Skin of body (tissue), 2 donors: ENCODE results near the genes SYT13 and CHST1.

DNA sequence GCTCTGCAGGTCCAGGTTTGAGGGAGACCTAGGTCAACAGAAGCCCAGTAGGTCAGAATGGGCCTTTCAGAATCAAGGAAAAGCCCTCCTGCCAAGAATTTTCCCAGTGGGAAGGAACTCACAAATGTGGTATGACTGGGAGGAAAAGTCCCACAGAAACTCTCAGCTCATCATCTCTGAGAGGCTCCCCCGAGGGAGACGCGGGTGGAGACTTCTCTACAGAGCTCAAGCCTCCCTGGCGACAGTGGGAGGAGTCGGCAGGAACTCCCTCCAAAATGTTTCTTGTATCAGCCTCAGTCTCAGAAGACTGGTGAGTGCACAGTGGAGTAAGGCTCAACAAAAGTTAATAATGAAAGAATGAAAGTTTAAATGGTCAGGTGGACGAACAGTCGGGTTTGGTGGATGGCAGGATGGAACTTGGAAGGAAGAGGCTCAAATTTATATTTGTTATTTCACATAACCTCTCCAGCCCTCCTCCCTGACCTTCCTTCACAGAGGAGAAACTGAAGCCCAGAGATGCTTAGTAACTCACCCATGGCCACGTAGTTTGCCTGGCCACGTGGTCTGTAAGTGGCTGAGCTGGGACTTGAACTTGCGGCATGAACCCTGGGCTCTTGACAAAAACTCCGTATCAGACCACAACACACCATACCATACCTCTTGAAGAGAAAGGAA lies 14.9 kb upstream of the ACCSL start:
- RAMPAGE, long total RNA, result no peak

DNA sequence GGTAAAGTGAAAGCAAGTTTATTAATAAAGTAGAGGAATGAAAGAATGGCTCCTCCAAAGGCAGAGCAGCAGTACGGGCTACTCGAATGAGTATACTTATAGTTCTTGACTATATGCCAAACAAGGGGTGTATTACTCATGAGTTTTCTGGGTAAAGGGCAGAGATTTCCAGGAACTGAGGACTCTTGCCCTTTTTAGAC lies 35.1 kb upstream of the CD82 start:
- RAMPAGE, long total RNA, result no peak

- RAMPAGE, long total RNA, result no peak
Measured at GRCh38 chr11:44571678-44572161, 6.3 kb downstream of the CD82 start.

DNA sequence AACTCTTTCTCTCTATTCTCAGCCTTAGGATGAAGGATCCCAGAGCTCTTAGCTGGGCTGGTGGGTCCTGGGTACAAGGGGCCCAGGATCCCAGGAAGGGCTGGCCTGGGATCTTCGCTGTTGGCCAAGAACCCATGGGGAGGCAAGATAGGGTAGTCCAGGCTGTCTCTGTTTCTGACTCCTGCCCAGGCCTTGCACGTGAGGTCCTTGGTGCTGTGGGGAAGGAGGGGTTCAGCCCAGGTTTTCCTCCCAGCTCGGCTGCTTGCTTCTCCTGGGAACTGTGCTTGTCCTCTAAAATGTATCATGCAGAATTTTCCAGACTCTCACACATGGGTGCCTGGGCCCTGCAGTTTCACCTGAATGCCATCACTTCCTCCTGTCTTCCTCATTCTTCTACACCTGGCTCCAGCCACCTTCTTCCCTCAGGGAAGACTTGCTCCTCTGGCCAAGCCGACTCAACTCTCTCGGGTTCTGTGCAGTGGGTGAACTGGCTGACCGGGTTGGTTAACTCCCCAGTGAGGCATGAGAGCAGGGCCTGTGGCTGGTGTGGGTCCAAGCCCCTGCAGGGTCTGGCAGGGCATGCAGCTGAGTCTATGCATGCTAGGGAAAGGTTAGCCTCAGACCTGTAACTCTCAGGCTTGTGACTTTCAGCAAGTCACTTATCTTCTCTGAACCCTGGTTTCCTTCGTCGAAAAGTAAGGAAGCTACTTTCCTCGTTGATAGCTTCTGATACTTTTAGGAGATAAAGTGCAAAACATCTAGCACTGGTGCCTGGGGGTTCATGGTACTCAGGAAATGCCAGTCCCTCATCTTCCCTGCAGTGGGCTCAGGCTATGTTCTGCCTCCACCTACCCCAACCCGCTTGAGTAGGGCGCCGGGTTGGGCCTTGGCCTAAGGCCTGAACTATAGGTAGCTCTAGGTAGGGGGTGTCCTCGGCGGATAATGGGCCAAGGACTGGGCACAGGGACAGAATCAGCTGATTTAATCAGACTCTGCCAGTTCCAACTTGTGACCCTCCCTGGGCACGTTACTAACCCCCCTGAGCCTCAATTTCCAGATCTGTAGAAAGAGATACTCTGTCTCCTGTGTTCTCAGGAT lies 11.9 kb downstream of the CD82 start:
- RAMPAGE, long total RNA, result no peak

DNA sequence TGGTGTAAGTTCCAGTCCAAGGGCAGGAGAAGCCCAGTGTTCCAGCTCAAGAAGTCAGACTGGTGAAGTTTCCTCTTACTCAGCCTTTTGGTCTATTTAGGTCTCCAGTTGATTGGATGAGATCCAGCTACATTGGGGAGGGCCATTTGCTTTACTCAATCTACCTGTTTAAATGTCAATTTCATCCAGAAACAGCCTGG lies 45.1 kb downstream of the TSPAN18 start:
- RAMPAGE, long total RNA, result no peak

DNA sequence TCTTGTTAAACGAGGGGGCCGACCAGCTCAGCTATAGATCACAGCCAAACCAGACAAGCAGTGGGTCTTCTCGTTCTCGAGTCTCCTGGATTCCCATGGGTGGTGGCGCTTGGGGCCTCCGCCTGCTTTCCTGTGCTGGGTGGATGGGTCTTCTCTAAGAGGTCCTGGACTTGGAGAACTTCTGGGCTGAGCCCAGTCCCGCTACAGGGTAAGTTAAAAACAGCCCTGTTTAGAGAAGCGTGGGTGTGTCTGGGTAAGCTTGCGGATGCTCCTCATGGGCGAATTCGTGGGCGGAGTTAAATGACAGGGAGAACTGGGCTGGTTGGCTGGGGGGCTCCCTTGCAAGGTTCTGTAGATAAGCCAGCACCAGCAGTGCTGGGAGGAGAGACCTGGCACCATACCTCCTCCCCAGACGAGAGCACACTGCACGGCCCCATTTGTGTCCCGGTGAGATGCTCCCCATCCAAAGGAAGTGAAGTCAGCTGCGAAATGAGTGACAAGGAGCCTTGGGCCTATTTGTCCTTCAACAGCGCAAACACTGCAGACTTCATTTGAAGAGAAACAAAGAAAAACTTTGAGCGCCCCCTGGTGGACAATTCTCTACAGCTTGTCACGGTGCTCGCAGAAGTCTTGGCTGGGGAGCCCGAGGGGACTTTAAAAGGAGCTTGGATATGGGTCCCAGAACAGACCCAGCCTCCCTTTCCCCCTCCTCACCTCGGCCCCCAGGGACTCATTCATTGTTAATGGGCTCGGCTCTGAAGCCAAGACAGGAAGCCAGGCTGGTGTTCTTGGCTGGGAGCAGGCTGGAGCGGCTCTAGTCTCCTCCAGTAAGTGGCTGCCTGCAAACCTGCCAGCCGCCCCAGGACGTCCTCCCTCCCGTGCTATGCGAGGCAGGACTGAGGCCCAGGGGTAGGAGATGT lies 39.5 kb downstream of the TP53I11 start:
- RAMPAGE, long total RNA, result no peak

DNA sequence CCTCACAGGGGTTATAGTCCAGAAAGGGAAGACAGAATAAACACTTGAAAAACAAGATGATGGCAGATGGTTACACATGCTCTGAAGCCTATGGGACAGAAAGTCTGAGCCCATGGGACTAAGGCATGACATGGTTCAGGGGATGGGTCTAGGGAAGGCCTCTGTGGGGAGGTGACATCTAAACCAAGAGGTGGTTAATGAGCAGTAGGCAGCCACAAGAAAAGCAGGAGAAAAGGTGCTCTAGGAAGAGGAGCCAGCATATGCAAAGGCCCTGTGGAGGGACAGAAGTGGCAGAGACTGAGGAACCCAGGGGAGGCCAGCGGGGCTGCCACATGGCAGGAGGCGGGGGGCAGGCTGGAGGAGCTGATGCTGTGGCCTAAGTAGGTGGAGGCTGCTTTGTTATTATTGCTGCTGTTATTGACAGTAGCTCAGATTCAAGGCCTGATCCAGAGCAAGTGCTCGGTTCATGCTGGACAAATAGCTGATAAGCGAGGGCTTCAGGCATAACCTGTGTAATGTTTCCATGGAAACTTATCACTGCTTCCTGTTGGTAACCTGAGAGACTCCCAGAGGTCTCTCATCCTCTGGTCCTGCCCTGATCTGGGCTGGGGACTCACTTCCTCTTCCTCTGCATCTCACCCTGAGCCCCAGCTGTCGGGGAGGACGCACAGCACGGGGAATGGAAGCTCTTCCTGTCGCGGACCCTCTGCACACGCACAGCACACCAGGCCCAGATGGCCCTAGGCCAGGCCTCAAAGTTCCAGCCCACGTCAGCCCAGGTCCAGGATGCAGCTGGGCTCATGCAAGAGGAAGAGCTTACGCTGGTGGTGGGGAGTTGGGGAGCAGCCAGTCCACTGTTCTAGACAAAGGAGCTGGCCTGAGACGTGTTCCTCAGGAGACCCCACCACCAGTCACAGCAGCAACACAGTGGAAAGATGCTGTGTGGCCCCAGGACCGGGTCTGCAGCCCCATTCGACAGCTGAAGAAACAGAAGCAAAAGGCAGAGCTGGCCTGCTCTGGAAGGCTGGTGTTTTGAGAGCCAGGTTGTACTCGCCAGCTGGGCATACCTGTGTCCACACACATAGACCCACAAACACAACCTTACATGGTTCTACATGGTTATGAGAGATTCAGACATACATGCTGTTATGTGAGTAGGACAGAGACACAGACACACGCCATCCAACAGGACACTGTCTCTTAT lies 75.3 kb upstream of the TP53I11 start:
- RAMPAGE, long total RNA, result no peak

GRCh38 chr11:45080059-45080615 lies 66.3 kb upstream of the PRDM11 start:
- RAMPAGE, long total RNA, result no peak

GRCh38 chr11:45100201-45100645 lies 46.2 kb upstream of the PRDM11 start:
- RAMPAGE, long total RNA, result no peak

- RAMPAGE, long total RNA, result no peak
Measured at GRCh38 chr11:45179913-45180535, 33.6 kb downstream of the PRDM11 start.

DNA sequence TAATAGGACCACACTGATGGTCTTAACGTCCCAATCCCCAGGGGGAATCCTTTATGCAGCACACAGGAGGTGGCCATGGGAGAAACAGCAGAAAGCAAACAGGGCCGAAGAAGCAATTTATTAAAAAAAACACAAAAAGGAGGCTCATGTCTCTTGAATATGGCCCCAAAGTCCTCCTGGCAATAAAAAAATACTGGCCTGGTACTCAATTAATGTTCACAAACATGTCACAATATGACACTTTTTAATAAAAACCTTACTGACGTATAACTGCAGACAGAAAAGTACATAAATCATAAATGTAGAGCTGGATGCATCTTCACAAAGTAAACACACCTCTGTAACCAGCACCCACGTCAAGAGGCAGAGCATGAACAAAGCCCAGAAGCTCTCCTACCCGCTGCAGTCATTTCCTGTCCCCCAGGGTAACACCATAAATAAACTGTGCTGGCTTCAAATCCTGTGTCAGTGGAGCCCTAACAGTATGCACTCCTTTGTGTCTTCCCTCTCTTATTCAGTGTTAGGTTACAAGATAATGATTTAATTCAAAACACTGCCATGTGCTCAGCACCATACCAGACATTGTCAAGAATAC lies 5.8 kb downstream of the SYT13 start:
- RAMPAGE, long total RNA, result no peak

DNA sequence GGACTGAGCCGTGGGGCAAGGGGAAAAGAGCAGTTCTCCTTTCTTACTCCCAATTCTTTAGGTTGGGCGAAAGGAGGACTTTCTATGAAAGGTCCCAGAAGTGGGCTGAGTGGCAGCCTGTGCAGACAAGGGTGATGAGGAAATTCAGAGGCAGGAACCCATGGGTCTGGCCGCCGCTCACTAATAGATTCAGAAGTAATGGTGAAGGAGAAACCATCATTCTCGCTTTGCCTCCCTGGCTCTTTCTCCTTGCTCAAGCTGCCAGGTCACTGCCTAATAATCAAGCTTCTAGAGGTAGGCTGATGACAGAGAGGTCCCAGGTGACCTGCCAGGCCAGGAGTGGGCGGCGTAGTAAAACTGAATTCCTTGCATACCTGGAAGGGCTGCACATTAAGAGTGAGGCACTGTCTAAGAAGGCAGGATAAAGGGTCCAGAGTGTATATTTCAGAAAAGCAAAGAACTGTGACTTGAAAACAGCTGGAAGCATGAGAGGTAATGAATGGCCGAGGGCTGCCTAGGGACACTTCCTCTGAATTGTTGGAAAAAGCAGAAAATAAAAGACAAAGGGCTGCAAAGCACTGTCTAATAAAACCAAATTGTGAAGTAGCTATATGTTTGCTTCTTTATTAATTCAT lies 4.1 kb downstream of the SYT13 start:
- RAMPAGE, long total RNA, result no peak

DNA sequence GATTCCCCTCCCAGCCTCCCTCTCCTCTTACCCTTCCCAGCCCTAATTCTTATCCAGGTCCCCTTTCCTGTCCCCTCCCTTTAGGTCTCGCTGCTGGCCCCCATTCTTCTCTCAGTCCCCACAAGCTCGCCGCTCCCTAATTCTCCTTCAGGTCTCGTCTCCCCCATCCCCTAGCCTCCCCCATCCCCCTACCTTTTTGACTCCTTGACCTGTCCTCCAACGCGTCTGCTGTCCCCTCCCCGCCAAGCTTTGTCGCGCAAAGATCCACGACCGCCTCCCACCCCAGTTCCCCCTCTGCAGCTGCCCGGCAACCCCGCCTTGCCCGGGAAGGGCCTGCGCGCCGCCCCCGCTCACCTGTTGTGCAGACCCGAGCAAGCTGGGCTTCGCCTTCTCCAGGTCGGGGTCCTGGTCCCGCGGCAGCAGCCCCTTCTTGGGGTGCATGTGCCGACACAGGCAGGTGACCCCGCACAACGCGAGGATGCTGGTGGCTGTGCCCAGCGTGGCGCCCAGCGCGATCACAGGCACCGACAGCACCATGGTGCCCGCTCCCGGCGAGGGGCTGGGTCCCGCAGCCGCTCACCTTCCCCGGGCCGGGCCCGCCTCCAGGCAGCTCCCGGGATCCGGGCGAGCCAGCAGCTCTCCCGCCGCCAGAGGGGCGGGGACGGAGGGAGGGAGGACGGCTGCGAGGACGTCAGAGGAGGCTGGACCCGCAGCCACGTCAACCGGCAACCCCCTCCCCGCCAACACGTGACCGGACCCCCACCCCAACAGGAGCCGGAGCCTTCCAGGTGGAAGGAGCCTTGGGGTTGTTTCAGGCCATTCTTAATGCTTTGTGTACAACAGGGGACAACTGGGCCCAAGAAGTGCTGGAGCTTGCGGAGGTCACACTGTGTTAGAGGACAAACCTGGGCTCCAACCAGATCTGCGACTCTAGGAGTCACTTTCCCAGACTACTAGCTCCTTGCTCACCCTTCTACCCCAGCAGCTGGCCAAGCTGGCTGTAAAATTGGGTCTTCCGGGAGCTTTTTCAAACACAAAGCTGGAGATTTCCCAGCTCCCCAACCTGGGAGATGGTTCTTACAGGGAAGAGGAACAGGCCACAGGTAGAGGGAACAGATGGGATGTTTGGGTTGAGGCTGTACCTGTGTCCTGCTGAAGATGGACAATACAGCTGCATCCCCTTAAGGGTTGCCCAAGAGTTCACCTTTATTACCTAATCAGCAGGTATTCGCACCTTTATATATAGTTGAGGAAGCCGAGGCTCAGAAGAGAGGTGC lies at the start of gene SYT13:
Gene SYT13, minus strand, starts transcription at position 671 of the 1,277 bp plus-strand sequence.
- RAMPAGE, long total RNA, result no peak

DNA sequence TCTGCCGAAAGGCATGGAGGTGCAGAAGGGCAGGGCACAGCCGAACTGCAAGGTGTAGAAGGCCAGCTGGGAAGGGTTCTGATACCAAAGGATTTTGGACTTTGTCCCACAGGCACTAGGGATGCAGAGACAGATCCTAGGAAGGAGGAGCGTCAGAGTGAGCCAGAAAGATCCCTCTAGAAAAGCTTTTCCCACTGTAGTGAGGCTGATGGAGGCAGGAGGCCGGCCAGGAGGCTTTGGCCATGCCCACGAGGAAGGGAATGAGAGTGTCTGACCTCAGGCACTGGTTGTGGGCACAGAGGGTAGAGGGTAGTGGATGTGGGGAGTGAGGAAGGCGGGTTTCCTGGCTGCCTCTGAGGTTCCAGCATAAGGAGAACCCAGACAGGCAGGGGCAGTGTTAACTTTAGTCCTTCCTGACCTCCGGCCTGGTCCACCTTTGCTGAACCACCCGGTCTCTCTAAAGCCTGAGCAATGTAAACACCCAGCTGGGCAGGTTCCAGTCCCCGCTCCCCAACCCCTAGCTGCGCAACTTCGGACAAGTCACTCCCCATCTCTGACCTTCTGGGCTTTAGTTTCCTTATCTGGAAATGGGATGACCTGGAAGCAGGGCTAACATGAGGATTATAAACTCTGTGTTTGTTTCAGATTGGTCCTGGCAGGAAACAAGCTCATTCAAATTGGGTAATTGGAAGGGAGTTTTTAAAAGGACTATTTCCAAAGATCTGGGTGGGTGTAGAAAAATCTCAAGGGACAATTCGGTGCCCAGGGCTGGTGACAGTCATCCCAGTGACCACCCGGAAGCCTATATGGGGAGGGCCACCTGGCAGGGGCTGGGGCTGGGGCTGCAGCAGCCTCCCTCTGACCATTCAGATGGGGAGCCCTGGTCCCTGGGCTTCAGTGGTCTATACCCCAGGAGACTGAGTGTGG lies 108.1 kb upstream of the SYT13 start:
- RAMPAGE, long total RNA, result no peak

GRCh38 chr11:45662747-45663365 lies 2.6 kb downstream of the CHST1 start:
- RAMPAGE, long total RNA, result no peak

DNA sequence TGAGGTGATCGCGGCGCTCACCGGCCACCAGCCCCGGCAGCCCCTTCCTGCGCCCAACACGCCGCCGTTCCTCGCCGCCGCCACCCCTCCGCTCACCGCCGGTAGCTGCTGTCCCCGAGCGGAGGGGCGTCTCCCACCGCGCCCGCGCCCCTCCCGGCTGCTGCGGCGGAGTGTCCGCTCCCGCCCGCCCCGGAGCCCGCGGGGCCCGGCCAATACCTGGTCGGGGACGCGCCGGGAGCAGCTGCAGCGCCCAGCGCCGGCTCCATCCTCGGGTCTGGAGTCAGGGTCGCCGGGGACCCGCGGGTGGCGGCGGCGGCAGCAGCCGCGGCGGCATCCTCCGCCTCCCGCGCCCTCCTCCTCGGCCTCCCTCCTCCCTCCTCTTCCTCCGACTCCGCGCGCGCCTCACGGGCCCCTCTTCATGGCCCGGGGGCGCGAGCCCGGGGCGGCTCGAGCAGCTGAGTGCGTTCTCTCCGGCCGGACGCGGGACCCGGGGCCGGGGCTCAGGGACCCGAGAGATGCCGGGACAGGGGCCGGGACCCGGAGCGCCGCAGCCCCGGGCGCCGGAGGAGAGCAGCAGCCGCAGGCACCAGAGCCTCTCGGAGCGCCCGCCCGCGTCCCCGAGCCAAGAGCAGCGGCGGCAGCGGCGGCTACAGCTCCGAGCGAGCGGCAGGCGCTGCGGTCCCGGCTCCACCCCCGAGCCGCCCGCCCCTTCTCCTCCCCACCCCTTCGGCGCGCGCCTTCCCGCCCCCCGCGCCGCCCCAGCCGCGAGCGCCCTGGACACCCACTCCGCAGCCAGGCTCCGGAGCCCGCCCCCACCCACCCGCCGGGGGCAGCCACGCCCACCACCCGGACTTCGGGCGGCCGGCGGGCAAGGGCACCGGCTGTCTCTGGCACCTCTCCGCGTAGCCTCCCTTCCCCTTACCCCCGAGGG lies at the start of gene CHST1:
Gene CHST1, minus strand, starts transcription at position 661 of the 931 bp plus-strand sequence.
- RAMPAGE, long total RNA, result no peak

GRCh38 chr11:45745031-45745782 lies 59.7 kb upstream of the SLC35C1 start:
- RAMPAGE, long total RNA, result no peak

- RAMPAGE, long total RNA, result no peak
Measured at GRCh38 chr11:45803770-45804849, 839 bp upstream of the SLC35C1 start.

DNA sequence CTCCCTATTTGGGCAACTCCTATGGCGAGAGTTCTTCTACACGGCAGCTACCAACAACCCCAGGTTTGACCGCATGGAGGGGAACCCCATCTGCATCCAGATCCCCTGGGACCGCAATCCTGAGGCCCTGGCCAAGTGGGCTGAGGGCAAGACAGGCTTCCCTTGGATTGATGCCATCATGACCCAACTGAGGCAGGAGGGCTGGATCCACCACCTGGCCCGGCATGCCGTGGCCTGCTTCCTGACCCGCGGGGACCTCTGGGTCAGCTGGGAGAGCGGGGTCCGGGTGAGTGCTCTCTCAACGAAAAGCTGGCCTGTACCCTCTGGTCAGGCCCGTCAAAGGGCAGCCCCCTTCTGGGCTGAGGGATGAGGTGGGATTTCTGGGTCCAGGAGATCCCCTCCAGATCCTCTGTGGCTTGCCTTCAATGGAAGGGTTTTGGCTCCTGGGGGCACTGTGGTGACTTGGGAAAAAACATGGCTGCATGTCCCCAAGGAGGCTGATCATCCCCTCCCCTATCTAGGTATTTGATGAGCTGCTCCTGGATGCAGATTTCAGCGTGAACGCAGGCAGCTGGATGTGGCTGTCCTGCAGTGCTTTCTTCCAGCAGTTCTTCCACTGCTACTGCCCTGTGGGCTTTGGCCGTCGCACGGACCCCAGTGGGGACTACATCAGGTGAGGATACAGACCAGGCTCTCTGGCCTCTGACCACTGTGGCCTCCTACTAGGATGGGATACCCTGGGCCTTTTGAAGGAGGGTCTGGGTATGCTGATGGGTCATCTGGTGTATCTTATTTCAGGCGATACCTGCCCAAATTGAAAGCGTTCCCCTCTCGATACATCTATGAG lies 15.7 kb upstream of the MAPK8IP1 start:
- RAMPAGE, long total RNA, result no peak

DNA sequence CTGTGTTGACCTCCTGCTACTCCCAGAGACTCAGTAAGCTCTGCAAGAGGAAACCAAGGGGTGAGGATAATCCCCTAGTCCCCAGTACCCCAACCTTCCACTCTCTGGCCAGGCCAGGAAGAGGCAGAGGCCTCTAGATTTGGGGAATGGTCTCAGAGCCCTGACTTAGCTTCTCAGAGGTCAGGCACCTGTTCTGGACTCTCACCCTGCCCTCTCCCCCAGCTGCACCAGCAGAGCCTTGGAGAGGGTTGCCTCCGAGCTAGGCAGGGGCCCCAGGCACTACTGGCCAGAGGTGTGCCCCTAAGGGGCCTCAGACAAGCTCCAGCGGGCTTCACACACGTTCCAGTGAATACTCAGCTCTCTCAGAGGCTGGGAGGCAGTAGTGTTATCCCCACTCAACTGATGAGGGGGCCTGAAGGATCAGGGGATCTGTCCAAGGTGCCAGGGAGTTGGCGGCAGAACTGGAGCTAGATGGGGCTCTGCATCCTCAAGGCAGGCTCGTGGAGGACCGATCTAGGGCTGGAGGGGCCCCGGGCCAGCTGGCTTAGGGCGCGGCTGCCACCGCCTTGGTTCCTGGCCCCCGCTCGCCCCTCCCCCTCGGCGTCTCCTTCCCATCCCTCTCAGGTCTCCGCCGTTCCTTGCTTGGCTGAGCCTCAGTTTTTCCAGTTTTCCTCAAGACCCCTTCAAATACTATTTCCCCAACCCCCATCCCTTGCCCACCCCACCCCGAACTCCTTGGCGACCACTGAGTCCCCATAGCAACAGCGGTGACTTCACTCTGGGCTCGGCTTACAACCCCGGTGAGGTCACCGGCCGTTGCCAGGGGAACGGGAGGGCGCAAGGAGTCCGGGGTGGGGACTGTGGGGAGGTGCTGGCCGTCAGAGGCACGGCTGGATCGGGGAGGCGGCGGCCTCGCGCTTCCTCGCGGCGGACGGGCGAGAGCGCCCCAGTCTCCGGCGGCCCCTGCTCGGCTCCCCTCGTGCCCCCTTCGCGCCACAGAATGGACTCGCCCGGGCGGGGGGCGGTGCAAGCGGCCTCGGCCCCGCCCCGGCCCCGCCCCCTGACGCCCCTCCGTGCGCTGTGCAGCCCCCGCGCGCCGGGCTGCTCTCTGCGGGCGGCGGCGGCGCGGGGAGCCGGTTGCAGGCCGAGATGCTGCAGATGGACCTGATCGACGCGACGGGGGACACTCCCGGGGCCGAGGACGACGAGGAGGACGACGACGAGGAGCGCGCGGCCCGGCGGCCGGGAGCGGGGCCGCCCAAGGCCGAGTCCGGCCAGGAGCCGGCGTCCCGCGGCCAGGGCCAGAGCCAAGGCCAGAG lies 7.6 kb downstream of the FREY1 start:
- RAMPAGE, long total RNA, result no peak